ENCODE results near the genes FAT2 and CNOT8.

DNA sequence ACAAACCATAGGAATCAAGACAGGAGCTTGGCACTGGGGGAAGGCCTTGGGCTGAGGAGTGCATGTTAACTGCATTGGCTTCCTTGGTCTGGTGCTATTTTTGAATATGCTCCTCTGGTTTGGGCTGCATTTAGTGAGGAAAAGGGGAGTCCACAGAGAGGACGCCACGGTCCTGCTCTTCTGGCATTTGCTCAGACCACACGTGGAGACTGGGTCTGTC, 12.6 kb downstream of the MYOZ3 start:
- PRO-cap, 4 experiments: no peak in any of the 4 experiments
- RAMPAGE, long total RNA, 2 experiments: no peak in any of the 2 experiments
- RRBS: no CpG with 5 or more reads among the region's 3 CpGs

DNA sequence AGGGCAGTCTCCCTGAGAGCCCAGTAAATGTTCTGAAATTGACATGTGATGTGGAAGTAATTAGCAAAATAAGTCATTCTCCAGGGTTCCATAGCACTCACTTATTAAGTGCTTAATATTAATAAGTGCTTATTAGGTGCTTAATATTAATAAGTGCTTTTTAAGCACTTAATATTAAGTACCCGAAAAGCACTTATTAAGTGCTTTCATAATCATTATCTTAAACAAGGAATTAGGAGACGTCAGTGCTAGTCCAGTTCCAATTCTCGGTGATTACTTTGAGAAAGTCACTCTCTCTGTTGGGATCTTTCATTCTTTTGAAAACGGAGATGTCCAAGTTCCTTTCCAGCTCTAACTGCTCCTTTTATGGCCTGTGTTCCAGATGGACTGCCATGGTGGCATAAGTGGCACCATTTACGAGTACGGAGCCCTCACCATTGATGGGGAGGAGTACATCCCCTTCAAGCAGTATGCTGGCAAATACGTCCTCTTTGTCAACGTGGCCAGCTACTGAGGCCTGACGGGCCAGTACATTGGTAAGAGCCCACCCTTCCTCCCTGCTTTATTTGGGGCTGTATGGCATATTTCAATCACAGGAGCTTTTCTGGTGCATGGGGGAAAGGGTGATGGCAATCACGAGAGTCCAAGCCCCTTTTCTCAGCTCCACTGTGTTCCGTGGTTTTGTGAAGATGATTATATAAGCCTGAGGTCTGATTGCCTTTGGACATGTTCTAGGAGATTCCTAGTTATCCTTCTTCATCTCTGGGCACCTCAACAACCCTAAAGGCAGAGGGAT, 4.8 kb downstream of the GPX3 start:
- PRO-cap, 4 experiments: no peak in any of the 4 experiments
- RAMPAGE, long total RNA, 2 experiments: no peak in any of the 2 experiments
- RRBS: no CpG with 5 or more reads among the region's 11 CpGs

GRCh38 chr5:151030255-151030949, 10.0 kb downstream of the GPX3 start:
- PRO-cap, 4 experiments: no peak in any of the 4 experiments
- RAMPAGE, long total RNA, 2 experiments: no peak in any of the 2 experiments
- RRBS: 67% methylated on average over 3 of the region's 8 CpGs

- PRO-cap, 4 experiments: no peak in any of the 4 experiments
- RAMPAGE, long total RNA, 2 experiments: no peak in any of the 2 experiments
- RRBS: no CpG with 5 or more reads among the region's 5 CpGs
These were observed 26.2 kb downstream of the TNIP1 start for GRCh38 chr5:151054520-151055051.

DNA sequence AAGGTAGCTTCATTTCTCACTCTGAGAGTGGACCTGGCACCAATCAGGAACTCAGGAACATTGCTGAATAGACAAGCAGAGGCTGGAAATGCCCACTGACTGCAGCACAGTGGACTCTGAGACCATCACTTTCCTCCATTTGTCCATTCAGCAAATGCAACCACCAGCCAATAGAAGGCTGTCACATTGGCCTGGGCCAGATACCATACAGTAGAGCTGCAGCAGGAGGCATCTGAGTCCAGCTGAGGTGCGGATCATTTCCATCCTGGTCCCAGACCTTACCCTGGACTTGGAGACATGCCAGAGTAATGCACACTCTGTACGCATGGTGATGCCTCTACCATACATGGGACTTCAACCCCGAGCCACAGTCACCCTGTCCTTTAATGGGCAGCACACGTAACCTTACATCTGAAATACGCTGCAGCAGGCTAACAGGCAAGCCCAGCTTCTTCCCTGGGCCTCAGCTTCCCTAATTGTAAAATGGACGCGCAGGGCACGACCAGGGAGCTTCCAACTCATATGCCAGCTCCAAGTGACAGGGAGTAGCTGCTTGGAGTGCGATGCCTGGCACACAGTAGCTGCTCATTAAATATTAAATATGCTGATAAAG, 18.0 kb downstream of the TNIP1 start:
- PRO-cap, 4 experiments: no peak in any of the 4 experiments
- RAMPAGE, long total RNA, 2 experiments: no peak in any of the 2 experiments
- RRBS: no CpG with 5 or more reads among the region's 9 CpGs

GRCh38 chr5:151118858-151119390, 38.1 kb upstream of the TNIP1 start:
- PRO-cap, 4 experiments: no peak in any of the 4 experiments
- RAMPAGE, long total RNA, 2 experiments: no peak in any of the 2 experiments
- RRBS: 63% methylated on average over 3 of the region's 6 CpGs

DNA sequence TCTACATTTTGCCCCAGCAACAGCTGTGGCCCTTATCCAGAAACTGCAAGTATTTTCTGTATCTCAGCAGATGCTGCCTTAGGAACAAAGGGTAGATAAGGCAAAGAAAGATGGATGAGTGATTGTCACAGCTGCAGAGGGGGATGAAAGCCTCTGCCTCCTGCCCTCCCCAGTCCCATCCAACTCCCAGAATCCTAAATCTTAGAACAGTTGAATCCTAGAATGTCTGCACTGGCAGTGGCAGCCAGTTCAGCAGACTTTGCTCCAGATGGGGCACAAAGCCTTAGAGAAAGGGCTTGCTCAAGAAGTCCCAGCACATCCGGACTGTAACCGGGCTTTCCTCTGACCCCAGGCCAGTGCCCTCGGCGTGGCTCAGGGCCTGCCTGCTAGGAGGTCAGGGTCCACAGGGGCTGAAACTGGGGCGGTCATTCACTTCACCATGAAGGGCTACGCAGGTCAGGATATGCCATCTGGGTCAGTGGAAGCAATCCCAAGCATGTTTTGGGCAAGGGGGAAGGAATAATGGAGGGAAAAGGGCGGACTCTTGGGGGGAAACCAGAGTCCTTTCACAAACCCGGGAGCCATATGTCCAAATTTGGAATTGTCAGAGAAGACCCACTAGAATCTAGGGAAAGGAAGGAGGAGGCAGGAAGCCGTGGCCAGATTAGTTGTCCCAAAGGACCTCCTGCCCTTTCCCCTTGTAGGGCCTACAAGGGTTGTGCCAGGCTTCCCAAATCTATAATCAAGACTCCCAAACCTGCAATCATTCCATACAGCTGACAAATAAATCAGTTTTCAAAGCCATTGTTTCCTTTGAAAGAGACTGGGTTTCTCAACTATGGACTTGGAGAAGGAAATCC, 1.3 kb downstream of the ANXA6 start:
- PRO-cap, 4 experiments: peak in 4 of 4 experiments; most common plus-strand start position 209 of the sequence (in 2); most common minus-strand start position 585 of the sequence (in 2)
- RAMPAGE, long total RNA, 2 experiments: no peak in any of the 2 experiments
- RRBS: no CpG with 5 or more reads among the region's 9 CpGs

GRCh38 chr5:151250926-151251697, 1.9 kb upstream of the GM2A start:
- PRO-cap, 4 experiments: no peak in any of the 4 experiments
- RAMPAGE, long total RNA, 2 experiments: no peak in any of the 2 experiments
- RRBS: no CpG with 5 or more reads among the region's 7 CpGs

- PRO-cap, 4 experiments: no peak in any of the 4 experiments
- RAMPAGE, long total RNA, 2 experiments: no peak in any of the 2 experiments
- RRBS: no CpG with 5 or more reads among the region's 13 CpGs
These were observed 15.7 kb downstream of the GM2A start for GRCh38 chr5:151268391-151269464.

DNA sequence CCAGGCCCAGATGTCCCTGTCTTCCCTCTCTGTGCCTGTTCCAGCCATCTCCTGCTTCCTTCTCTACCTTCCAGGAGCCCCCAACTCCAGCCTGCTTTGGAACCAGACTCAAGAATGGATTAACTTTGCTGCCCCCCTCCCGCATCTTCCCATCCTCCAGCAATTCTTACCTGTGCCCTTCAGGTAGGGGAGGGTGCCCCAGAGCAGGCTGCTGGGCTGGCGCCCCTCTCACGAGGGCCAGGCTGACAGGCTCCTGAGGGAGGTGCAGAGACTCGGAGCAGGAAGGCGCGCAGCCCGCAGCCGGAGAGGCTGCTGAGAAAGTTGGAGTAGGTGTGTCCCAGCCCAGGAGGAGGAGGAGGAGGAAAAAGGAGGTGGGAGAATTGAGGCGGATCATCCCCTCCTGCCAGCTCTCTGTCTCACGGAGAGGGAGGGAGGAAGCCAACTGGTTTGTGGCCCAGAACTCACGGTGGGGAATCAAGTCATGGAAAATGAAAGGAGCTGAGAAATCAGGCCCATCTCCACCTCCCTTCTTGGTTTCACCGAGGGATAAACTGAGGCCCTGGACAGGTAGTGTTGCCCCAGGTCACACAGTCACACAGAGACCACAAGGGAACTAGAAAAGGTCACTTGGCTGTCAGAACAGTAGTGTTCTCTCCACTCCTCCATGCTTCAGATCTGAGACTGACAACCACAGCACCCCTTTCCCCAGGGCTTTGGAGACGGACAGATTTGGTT, at the start of gene FAT2:
Gene FAT2 (minus strand): TSS at position 337 of the 735 bp plus-strand sequence.
- PRO-cap, 4 experiments: no peak in any of the 4 experiments
- RAMPAGE, long total RNA, 2 experiments: no peak in any of the 2 experiments
- RRBS: no CpG with 5 or more reads among the region's 13 CpGs

DNA sequence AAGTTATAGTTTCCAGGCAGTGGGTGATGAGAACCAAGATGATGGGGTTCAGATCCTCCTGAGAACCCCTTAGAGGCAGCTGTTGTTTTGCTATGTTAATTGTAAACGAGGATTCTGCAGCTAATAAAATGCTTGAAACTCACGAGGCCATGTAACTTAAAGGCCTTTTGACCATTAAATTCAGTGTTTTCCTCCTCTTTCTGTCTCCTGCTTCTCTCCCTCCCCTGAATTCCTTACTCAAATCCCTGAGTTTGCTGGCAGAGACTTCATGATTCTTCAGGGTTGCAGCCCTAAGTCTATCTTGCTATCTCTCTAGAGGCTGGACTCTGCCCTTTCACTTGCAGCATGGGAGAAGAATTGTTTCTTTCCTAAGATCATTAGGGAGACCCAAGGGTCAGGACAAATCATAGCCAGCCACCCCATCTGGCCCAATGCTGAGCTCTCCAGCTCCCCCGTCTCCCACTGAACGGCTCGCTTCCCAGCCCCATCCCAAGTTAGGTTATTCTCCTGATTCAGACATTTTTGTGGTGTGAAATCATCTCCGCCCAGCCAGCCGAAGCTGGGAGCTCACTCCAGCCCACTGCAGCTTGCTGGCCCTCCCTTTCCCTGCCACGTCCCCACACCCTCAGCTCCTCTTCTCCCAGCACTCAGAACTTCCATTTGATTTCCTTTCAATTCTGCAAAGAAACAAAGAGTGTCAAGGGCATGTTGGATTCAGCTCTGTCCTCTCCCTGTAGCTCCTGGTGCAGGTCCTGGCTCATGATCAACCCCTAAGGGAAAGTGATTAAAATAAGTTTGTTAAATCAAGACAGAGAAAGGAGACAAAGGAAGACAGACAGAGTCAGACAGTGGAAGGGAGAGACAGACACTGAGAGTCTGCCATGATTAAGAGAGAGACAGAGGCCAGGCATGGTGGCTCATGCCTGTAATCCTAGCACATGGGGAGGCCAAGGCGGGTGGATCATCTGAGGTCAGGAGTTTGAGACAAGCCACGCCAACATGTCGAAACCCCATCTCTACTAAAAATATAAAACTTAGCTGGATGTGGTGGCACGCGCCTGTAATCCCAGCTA, 12.4 kb upstream of the SPARC start:
- PRO-cap, 4 experiments: peak in 4 of 4 experiments; most common plus-strand start position 628 of the sequence (in 2); most common minus-strand start position 464 of the sequence (in 4)
- RAMPAGE, long total RNA, 2 experiments: no peak in any of the 2 experiments
- RRBS: no CpG with 5 or more reads among the region's 13 CpGs

DNA sequence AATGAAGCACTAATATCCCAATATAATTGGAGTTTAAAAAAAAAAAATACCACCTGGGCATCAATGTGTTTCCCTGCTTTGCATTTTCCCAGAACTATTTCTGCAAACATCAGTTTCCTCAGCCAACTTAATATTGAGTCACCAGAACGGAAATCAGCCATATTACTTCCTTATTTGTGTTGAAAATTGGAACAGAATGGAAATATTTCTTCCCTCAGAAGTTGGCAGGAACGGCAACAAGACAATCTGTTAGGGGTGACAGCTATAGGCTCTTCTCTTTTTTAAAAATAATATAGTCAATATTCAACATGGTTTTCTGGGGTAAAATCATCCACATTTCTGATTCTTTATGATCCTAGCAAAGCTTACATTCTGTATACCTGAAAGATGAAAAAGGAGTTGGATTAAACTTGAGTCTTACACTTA, 4.0 kb downstream of the MFAP3 start:
- PRO-cap, 4 experiments: peak in 3 of 4 experiments; most common plus-strand start position 217 of the sequence (in 3); most common minus-strand start position 96 of the sequence (in 2)
- RAMPAGE, long total RNA, 2 experiments: no peak in any of the 2 experiments
- RRBS: no CpG with 5 or more reads among the region's 2 CpGs

DNA sequence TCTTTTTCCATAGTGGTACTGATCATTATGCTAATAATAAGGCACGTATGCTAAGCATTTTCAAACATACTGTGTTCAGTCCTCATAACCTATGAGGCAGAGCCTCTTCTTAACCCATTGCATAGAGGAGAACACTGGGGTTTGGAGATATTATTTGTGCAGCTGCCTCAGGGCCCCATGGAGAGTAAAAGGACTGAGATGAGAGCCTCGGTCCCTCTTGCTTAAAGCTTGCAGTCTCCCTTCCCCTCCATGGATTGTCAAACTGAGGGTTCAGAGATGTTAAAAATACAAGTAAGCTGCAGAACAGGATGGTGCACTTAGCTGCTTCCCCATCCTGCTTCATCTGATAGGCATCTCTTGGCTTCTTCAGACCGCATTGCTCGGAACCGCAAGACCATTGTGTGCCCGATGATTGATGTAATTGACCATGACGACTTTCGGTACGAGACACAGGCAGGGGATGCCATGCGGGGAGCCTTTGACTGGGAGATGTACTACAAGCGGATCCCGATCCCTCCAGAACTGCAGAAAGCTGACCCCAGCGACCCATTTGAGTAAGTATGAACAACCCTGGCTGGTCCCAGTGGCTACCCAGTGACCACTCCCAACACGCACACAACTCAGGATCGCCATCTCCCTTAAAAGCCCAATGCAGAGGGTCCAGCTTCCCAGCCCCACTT, 65.6 kb upstream of the SAP30L start:
- PRO-cap, 4 experiments: no peak in any of the 4 experiments
- RAMPAGE, long total RNA, 2 experiments: no peak in any of the 2 experiments
- RRBS: no CpG with 5 or more reads among the region's 15 CpGs

GRCh38 chr5:154405198-154405868, 40.5 kb upstream of the SAP30L start:
- PRO-cap, 4 experiments: no peak in any of the 4 experiments
- RAMPAGE, long total RNA, 2 experiments: no peak in any of the 2 experiments
- RRBS: 6% methylated on average over 8 of the region's 30 CpGs

- PRO-cap, 4 experiments: no peak in any of the 4 experiments
- RAMPAGE, long total RNA, 2 experiments: no peak in any of the 2 experiments
- RRBS: no CpG with 5 or more reads among the region's 6 CpGs
These were observed 13.7 kb downstream of the SAP30L start for GRCh38 chr5:154459371-154459923.

DNA sequence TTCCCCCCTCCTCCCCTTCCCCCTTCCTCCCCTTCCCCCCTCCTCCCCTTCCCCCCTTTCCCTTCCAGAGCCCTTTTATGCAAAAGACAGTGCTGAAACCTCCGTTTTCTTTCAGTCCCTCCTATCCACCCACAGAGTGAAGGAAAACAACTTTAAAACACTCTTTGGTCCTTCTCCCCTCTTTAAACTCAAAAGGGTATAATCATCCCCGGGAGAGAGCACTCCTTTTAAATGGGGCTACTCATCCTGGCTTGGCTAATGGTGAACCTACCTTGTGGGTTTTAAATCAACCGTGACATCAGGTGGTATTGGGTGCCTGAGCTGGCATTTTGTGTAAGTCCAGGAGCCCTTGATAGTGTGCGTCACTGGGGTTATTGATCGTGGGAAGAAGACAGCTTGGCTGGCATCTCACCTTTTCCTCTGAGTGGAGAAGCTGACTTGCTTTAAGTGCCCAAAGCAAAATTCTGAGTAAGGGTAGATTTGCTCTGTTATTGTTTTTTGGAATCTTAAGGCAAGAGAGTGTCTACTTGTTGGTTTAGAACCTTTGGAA, 2.8 kb downstream of the LARP1 start:
- PRO-cap, 4 experiments: peak in 1 of 4 experiments; most common plus-strand start position 365 of the sequence (in 1); most common minus-strand start position 257 of the sequence (in 1)
- RAMPAGE, long total RNA, 2 experiments: no peak in any of the 2 experiments
- RRBS: no CpG with 5 or more reads among the region's 5 CpGs

GRCh38 chr5:154760958-154761794, 6.0 kb downstream of the LARP1 start:
- PRO-cap, 4 experiments: no peak in any of the 4 experiments
- RAMPAGE, long total RNA, 2 experiments: no peak in any of the 2 experiments
- RRBS: no CpG with 5 or more reads among the region's 5 CpGs

GRCh38 chr5:154818272-154819478, 31.7 kb downstream of the FAXDC2 start:
- PRO-cap, 4 experiments: no peak in any of the 4 experiments
- RAMPAGE, long total RNA, 2 experiments: no peak in any of the 2 experiments
- RRBS: no CpG with 5 or more reads among the region's 8 CpGs

- PRO-cap, 4 experiments: no peak in any of the 4 experiments
- RAMPAGE, long total RNA, 2 experiments: no peak in any of the 2 experiments
- RRBS: no CpG with 5 or more reads among the region's 10 CpGs
These were observed 20.7 kb downstream of the FAXDC2 start for GRCh38 chr5:154829391-154830368.

DNA sequence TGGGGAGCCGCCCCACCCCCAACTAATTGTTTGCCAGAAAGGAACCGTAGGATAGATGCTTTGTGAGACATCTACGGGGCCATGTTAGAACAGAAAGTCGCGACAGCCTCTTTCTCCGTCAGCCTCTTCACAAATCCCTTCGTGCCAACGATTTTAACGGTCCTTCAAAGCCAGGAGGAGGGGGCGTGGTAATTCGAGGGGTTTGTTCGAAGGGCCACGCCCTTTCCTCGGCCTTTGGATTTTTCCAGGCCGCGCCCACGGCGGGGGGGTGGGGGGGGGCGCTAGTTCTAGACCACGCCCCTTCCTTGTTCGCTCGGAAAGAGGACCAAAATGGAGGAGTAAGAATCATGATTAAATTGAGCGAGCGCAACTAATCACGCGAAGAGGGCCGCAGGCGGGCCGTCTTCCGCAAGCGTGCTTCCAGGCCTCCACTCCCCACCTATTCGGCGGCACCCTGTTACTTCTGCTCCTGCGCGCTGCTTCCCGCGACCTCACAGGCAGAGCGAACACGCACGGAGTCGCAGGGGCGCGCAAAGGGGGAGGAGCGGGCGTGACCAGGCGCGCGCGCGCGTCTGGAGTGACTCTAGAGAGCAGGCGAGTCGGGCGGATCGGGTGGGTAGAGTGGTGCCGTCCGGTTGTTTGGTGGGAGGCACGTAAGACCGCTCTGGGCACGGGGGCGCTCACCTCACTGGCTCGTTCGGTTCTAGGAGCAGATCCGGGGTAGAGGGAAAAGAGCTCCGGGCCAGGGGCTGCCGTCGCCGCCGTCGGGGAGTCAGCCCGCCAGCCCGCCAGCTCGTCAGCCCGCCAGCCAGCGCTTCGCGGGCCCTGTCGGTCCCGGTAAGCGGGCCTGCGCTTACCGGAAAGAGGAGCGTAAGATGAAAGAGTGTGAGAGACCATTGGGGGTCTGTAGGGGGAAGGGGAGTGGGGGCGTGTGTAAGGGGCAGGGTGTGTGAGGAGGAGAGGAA, at the start of gene CNOT8:
Gene CNOT8 (plus strand): TSS at position 696 of the 965 bp plus-strand sequence.
- PRO-cap, 4 experiments: peak in 4 of 4 experiments; most common plus-strand start position 586 of the sequence (in 3); most common minus-strand start position 493 of the sequence (in 4)
- RAMPAGE, long total RNA, 2 experiments: start-site peak on the plus strand in 1 of 2 experiments, centred at position 714 of the sequence, 419 reads per replicate
- RRBS: 1% methylated on average over 18 of the region's 84 CpGs

Measured in uterus (tissue), 7 donors.